ENCODE measurements around a stretch of chr9.

DNA sequence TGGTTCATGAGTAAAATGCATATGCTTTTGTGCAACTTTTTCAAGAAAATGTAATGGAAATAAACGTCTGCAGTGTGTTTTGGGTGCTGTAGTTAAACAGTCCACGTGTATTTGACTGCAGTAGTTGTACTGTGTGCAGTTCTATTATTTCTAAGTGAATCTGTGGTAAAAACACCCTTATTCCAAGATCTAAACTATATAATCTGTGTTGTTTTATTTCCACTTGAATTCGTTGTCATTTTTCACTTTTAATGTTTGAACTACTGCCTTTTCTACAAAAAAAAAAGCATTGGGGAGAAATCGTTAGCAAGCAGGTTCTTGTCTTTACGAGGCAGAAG is 863 bp downstream of the SECISBP2 start:
- RRBS: no CpG with 5 or more reads among the region's 5 CpGs

DNA sequence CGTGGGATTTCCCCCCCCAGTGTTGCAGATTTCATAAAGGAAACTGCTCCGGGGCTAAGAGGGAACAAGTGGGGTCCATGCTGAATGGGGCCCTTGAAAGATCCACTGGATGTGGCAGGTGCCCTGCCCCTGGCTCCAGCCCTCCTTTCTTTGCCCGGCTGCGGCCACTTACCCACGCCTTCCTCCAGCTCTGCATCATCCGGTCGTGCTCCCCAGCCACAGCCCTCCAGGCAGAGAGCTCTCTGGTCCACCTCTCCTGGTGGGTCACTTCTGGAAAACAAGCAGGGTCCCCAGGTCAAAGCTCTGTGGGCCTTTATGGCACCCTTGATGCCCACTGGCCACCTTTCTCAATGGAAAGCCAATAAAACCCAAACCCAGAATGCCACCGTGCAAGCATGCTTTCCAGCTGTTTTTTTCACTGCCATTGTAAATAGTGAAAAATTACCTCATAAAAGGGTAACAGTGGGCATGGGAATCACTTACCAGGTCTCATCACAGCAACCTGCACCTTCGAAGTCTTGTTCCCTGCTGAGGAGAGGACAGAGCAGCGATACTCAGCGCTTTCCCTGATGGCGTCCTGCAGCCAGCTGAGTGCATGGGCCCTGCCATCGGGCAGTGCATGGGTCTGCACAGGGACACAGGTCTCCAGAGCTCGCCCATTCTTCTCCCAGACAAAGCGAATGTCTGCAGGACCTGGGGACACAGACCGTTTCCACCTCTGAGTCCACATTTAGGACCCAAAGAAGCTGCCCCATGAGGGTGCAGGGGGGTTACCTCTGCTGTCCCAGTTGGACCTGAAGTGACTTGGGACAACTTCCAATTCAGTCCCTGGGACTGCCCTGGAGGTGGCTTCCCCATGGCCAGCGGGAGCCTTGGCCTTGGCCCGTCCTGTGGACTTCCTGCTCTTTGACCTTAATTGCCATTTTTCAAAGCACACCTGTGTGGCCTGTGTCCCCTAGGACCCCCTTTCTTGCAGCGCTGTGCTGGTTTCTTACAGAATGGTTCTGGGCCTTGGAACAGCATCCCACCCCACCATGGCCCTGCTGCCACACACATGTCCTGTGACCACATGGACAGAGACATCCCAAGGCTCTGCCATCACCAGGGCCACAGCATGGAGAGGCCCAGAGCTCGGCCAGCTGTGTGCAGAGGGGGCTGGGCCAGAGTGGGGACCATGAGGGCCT is 45.4 kb downstream of the SECISBP2 start:
- RRBS: 94% methylated on average over 4 of the region's 20 CpGs

- RRBS: no CpG with 5 or more reads among the region's 5 CpGs
Observed at GRCh38 chr9:89432181-89432699, 65.7 kb downstream of the SEMA4D start.

- RRBS: 44% methylated on average over 4 of the region's 19 CpGs
Observed at GRCh38 chr9:89483488-89484357, 14.2 kb downstream of the SEMA4D start.

- RRBS: no CpG with 5 or more reads among the region's 2 CpGs
Observed at GRCh38 chr9:89523915-89524259, 26.0 kb upstream of the SEMA4D start.

- RRBS: no CpG with 5 or more reads among the region's 5 CpGs
Observed at GRCh38 chr9:89621332-89622104, 16.7 kb downstream of the GADD45G start.

GRCh38 chr9:89675389-89675926 is 70.6 kb downstream of the GADD45G start:
- RRBS: 13% methylated on average over 4 of the region's 12 CpGs

DNA sequence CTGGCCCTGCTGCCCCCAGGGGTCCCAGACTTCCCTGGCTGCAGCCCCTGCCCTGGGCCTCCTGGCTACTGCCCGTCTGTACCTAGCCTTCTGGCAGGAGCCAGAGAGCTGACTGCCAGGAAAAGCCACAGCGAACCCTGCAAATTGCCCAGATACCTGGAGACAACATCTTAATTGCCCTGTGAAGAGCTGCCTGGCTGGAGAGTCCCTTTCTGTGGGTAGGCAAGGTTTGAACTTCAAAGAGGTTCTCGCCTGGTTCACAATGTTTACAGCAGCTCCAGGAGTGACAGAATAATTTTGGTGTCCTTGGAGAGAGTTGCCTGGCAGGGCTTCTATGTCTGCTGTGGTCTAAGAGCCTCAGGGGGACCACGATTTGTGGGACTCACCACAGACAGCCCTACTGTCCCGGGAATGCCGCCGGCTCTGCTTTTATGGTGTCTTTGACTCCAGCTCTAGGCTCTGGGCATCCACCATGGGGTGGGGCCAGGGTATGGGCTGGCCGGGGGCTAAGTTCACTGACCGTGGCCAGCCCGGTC is 139.2 kb downstream of the GADD45G start:
- RRBS: 86% methylated on average over 2 of the region's 10 CpGs

GRCh38 chr9:89801763-89802221 is 197.0 kb downstream of the GADD45G start:
- RRBS: no CpG with 5 or more reads among the region's 7 CpGs

DNA sequence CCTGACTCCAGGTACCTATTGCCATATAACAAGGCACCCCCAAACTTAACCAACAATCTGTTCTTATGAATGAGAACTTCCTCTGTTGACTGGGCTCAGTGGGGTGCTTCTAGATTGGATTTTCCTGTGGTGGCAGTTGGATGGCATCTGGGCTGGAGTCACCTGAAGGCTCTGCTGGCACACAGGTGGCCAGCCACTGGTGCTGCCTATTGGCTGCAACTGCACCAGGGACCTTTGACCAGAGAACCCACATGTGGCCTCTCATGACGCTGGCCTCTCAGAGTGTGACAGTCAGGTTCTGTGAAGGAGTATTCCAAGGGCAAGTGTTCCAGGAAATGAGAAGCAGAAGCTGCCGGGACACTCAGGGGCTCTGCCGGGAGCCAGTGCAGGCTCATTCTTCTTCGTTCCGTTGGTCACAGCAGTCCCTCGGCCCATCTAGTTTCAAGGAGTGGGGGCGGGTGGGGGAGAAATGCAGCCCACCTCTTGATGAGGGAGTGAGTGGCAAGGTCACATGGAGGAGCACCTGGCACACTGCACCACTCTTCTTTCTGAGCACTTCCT is 237.4 kb downstream of the GADD45G start:
- RRBS: no CpG with 5 or more reads among the region's 7 CpGs

GRCh38 chr9:89874809-89875389 is 270.1 kb downstream of the GADD45G start:
- RRBS: no CpG with 5 or more reads among the region's 10 CpGs

GRCh38 chr9:90024383-90024909 is 419.6 kb downstream of the GADD45G start:
- RRBS: no CpG with 5 or more reads among the region's 4 CpGs

DNA sequence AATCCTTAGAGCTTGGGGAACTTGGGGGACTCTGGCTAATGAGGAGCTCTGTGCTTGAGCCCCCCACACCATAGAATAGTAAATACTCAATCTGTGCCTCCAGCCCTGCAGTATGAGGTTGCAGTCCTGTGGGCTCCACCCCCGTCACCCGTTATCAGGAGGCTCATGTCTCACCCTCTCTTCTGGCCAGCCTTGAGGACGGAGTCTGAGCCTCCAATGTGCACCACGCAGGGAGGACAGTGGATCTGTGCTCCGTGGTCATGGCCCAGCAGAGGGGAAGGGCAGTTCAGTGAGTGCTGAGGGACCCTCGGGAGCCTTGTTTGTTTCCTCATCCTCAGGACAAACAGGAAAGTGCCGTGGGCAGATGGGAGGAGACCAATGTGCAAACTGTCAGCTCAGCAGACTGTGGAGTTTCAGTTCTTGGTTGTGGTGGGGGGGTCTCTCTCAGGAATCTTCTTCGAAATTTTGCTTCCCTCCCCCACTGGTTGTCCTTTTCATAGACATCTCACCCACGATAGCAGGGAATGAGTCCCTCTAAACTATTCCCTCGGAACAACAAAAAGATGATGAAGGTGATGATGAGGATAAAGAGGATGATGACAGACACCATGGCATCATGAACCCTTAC is 429.6 kb downstream of the DIRAS2 start:
- RRBS: no CpG with 5 or more reads among the region's 10 CpGs

DNA sequence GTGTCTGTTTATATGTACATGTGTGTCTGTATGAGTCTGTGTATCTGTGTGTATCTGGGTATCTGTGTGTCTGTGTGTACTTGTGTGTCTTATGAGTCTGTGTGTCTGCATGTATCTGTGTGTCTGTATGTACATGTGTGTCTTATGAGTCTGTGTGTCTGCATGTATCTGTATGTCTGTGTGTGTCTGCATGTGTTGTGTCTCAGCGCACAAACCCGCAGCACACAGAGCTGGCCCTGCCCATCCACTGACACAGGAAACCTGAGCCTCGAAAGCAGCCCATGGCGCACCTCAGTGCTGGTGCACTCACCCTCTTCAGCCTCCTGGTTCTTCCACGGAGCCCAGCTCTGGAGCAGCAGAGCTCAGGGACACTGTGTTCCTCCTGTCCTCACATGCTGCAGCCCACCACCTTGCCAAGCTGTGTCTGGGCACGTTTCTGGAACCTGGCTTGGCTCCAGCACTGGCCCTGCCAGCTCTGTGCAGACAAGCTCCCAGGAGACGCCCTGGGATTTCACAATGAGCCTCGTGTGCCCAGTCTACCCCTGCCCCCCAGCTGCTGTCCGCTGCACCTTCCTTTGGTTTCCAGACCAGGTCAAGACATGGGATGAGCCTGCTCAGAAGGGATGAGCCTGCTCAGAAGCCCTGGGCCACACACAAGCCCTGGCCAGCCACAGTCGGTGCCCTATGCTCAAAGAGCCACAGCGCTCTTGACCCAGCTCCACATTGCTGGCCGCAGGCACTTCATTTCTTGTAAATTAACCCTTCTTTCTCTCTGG is 119.5 kb downstream of the SYK start:
- RRBS: no CpG with 5 or more reads among the region's 12 CpGs

DNA sequence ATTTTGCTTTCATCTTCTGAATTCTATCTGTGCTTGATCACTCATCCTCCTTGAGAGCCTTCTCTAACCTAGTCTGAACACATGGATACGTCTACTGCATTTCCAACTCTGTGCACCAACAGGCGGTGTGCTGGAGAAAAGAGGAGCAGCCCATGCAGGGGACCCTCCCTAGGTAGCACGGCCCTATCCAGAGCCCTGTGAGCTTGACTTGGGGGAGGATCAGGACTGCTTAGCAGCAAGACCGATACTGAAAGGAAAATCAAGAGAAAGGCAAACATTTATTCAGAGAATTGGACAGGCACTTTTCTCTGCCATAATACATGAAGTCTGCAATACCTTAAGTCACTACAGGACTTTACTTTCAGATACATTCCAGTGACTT is 149.7 kb downstream of the AUH start:
- RRBS: no CpG with 5 or more reads among the region's 4 CpGs

DNA sequence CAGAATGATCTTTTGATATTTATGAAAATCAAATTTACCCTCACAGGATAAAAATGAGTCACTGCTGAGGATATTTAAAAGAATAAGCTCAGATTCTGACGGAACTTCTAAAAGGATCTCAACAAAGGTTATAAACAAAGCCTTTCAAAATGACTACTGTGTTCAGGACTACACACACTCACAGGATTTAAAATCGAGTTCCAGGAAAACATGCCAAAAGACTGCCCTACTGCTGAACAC is 75.7 kb downstream of the AUH start:
- RRBS: no CpG with 5 or more reads among the region's 2 CpGs

- RRBS: no CpG with 5 or more reads among the region's 6 CpGs
Observed at GRCh38 chr9:91394888-91395774, 28.5 kb downstream of the NFIL3 start.

DNA sequence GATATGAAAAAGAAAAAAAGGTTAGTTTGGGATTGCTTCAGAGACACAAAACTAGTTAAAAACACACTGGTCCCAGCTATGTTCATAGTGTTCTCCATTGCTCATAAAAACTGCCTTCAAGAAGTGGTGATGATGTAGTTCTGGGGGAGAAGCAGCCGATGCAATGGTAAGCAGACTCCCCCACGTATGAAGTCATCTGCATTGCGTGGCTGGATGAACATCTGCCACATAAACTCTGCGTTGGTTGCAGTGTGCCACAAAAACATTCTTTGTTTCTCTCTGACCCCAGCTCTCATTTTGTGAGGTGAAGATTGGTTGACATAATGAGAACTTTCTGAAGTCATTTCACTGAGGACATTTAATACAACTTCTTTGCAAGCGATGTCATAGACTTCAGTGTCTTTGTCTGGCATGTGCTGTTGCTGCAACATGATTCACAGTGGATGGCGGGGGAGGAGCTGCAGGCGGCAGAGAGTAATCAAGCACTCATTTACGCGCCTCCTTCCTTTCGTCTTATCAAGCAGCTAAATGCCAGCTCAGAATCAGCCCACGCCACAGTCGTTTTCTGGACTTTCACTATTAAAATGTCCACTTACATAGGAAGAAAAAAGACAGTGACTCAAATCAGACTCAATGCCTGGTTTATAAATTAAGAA is 91.5 kb upstream of the NFIL3 start:
- RRBS: no CpG with 5 or more reads among the region's 12 CpGs

DNA sequence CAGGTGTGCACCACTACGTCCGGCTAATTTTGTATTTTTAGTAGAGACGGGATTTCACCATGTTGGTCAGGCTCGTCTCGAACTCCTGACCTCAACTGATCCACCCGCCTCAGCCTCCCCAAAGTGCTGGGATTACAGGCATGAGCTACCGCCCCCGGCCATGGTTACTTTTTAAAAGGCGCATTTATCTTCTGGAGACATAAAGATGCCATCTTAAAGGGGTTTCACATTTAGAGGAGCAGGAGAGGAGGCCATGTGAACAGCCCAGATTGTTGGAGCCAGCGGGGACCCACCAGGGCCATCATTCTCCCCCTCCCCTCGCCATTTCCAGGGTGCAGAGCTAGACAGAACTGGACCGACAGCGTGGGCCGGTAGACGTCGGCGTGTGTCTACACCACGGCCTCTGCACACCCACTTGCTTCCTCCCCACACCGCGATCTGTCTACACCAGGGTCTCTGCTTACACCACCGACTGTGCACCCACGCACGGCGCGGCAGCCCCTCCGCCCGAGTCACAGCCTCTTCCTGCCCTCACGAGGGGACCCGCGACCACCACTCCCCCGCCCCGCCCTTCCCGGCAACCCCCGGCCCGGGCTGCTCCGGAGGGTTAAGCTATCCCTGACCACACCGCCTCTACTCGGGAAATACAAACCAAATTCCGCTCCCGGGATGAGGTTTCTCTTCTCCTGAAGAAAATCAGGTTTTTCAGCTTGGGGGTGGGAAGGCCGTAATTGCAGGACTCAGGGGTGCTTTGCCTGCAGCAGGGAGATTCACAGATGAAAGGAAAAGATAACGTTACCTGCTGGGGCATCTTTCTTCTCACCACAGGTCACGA is 63.8 kb downstream of the ROR2 start:
- RRBS: 73% methylated on average over 5 of the region's 43 CpGs

- RRBS: no CpG with 5 or more reads among the region's 14 CpGs
Observed at GRCh38 chr9:91896393-91897177, 53.4 kb downstream of the ROR2 start.